Mucosa of descending colon (tissue), 1 donor: ENCODE measurements around a stretch of chr15.

DNA sequence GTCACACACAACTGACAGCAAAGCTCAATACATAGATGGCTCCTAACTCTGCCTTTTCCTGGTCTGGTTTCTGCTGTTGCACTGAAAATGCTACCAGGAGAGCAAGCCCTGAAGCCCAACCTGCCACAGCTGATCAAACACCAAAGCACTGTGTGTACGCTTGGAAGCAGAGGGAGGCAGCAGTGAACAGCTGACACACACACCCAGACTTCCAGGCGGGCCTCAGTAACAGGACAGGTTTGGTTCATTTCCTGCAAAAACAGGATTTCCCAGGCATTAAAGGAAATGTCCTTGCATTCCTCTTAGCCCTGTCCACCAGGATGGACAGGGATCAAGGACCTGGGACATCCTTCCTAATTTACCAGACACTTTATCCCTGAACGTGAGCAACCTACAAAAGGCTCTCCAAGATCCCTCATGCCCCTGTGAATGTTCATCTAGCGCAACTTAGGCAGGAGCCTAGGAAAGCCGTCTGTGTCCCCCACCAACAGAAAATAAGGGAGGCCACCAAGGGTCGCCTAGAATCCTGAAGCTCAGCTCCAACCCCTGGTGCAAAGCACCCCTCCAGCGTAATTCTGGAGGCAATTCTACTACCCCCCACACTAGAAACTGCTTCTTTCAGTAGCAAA, 1.3 kb downstream of the FAM174B start:
- PRO-cap: bidirectional peak, plus-strand start at position 206 of the sequence, minus-strand start at position 150 of the sequence

GRCh38 chr15:92711239-92712057, 55.9 kb upstream of the FAM174B start:
- PRO-cap: no peak

DNA sequence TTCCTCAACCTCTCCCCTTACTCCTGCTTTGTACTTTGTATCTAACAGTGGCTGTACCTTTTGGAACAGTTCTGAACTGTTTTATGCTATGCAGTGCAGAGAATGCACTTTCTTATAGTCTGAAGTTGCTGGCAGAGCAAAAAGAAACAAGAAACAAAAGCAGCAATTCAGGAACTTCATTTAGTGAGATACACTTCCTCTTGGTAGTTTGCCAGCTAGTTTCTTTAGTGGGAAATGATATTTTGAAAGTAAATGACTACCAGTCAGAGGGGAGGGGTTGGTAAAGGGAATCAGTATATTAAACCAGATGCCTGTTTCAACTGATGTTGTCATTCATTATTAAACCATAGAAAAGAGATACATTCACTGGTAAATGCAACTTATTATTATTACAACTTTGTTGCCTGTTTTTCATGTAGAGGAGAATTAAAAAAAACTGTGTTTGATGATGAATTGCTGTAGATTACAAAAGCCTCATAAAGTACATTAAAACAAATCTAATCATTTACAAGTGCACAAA, 54.9 kb upstream of the CHD2 start:
- PRO-cap: unidirectional peak, minus-strand start at position 148 of the sequence; bidirectional peak, plus-strand start at position 266 of the sequence, minus-strand start at position 148 of the sequence

DNA sequence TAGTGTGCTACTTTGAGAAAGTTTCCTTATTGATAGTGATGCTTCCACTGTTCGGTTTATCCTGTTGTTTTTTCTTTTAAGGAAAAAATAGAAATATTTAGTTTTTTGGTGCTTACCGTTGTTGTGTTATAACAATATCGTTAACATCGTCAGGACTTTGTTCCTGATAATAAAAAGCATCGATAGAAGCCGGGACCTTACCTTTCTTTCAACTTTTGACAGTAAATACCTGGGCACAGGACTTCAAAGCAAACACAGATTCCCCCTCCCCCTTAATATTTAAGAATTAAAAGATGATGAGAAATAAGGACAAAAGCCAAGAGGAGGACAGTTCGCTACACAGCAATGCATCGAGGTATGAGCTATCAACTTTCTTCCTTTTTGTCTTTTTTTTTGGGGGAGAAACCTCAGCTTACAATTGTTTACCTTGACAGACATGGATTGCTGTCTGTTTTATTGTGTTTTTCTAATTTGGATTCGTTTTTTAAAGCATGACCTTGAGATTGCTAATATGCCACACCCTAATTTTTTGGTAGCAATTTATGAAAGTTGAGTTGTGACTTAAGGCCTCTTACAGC, 910 bp downstream of the CHD2 start:
- PRO-cap: no peak

DNA sequence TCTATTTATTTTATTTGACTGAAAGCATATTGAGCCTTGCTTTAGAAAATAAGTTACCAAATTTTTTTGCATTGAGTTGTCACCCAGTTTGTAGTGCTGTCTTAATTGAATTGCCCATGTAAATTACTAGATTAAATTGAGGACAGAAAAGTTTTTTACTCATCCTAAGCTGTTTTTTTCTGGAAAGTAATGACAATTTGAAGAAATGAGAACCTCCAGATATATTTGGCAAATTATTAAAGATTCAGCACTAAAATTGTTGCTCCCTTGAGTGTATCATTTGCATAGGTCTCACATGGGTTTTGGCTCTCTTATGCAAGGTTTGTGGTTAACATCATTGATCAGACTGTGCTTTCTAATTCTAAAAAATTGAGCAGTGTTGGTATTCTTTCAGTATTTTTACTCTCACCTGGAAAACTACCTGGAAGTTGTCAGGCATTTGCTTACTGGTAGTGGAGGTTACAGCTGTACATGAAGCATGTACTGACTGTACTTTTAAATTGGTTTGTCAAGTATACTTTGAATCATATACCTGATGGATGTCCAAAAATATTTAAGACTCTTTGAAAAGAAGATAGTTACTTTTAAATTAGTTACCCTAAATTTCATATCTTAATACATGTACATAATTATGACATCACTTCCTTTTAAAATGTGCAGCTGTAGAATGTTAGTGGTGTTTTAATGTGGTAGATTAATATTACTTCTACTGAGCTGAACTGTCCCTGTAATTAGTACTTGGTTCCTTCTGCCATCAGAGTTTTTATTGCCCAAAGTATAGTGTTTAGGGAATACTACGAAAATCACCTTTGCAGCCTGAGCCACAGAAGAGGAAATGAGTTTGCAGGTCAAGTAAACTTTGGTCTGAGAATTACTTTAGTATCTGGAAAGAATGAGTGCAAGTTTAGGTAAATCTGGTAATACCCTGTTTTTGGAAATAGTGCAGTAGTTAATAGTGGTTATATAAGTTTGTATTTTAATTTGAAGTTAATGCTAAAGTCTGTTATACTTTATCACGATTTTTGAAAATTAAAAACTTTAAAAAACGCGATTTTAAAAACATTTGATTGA, 2.7 kb downstream of the CHD2 start:
- PRO-cap: bidirectional peak, plus-strand start at position 879 of the sequence, minus-strand start at position 736 of the sequence

DNA sequence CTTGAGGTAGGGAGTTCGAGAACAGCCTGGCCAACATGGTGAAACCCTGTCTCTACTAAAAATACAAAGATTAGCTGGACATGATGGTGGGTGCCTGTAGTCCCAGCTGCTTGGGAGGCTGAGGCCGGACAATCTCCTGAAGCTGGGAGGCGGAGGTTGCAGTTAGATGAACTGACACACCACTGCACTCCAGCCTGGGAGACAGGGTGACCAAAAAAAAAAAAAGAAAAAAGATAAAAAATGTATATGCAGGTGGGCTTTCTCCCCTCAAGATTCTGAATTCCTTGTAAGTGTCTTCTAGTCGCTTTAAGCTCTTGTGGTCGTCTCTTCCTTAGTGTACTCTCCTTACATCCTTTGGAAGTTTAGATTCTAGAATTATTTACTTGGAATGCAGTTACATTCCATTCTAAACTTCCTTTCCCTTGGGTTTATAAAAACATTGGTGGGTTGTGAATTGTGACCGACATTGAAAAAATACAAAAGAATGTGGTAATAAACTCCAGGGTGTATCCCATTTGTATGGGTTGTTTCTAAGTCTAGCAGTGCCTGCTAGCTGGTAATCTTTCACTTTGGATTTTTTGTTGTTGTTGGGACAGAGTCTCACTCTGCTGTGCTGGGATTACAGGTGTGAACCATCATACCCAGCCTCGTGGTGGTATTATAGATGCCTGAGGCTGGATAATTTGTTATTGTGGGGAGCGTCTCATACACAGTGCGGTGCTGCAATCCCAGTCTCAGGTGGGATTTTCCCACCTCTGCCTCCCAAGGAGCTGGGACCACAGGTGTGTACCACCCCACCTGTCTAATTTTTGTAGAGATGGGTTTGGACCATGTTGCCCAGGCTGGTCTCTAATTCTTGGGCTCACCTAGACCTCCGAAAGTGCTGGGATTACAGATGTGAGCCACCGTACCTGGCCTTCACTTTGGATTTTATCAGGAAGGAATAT, 9.0 kb downstream of the CHD2 start:
- PRO-cap: no peak

GRCh38 chr15:92910346-92911169, 10.4 kb downstream of the CHD2 start:
- PRO-cap: no peak

DNA sequence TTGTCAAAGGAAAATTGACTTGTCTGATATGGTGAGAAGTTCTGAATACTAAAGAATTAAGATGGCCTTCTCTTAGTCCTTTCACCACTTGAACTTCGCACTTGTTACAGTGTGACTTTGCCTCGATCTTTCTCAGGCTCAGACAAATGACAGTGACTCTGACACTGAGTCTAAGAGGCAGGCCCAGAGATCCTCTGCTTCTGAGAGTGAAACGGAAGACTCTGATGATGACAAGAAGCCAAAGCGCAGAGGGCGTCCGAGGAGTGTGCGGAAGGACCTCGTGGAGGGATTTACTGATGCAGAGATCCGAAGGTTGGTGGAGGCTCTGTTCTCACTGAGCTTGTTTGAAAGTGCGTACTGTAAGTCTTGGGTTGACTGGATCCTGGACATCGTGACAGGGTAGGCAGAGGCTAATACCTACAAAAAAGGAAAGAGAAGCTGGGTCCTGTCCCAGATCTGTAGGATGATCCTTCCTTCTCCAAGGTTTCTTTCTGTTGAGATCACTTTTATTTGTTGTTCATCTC, 85.3 kb downstream of the CHD2 start:
- PRO-cap: no peak

GRCh38 chr15:92992833-92993390, 92.8 kb downstream of the CHD2 start:
- PRO-cap: no peak

DNA sequence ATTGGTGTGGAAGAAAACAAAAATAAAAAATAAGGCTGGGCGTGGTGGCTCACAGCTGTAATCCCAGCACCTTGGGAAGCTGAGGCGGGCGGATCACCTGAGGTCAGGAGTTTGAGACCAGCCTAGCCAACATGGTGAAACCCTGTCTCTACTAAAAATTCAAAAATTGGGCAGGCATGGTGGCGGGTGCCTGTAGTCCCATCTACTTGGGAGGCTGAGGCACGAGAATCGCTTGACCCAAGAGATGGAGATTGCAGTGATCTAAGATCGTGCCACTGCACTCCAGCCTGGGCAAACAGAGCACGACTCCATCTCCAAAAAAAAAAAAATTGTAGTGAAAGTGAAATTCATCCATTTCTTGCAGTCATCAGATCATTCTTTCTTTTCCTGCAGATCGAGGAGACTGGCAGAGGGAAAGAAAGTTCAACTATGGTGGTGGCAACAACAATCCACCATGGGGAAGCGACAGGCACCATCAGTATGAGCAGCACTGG, 69.3 kb downstream of the RGMA start:
- PRO-cap: no peak

DNA sequence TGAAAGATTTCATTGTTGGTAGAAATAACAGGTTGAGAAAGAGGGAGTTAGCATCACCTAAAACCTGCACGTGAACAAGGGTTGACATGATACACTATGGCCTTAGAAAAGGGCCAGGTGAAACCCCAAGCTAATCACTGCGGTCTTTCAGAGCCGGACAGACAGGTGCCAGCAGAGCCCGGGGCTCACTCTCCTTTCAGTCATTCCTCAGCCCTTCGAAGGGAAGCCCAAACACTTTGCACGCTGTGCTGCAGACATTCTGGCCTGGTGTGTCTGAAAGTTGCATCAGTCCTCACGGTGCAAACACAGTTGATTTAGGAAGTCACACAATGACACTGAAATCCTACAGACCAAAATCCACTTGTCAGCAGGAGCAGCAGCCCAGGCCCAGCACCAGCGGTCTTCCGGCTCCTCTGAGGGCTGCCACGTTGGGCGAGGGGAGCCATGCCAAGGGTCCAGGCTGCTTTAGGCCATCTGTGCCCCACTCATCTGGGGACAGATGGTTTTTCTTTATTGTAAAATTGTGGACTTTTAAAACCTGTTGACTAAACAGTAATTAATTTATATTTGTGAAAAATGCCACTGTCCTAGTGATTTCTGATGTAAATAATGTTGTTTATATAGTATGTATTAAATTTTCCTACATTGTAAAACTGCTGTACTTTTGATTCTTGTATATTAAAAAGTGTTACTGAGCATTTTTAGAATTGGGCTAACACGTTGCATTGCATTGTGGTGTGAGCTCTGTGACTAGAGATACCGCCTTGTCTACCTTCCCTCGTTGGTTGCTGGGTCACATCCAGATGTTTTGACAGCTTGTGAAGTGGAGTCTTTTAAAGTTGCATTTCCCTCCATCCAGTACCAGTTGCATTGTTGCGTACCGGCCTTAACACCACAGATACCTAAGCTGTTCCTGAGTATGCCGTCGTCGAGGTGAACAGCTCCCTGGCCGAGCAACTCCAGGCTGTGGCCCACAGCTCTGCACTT, 61.4 kb downstream of the RGMA start:
- PRO-cap: no peak

GRCh38 chr15:93089598-93090349, 763 bp upstream of the RGMA start:
- PRO-cap: no peak

GRCh38 chr15:93154634-93154967, 65.6 kb upstream of the RGMA start:
- PRO-cap: no peak

DNA sequence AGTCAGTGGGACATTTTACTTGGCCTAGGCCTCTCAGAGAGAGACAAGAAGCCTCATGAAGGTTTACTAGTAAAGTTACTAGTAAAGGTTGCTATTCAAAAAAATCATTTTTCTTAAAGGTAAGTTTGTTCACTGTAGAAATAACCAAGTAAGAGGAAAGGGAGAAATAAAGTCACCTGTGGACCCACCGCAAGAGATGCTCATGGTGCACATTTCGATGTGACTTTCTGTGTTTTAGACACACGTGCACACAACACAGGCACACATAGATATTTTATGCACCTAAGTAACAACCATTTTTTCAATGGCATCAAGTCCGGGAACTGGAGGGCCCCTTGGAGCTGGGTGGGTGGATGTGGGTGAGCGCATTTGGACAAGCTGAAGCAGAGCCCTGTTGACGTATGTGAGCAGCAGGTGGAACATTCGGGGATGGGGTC, 180.7 kb upstream of the RGMA start:
- PRO-cap: unidirectional peak, minus-strand start at position 294 of the sequence

DNA sequence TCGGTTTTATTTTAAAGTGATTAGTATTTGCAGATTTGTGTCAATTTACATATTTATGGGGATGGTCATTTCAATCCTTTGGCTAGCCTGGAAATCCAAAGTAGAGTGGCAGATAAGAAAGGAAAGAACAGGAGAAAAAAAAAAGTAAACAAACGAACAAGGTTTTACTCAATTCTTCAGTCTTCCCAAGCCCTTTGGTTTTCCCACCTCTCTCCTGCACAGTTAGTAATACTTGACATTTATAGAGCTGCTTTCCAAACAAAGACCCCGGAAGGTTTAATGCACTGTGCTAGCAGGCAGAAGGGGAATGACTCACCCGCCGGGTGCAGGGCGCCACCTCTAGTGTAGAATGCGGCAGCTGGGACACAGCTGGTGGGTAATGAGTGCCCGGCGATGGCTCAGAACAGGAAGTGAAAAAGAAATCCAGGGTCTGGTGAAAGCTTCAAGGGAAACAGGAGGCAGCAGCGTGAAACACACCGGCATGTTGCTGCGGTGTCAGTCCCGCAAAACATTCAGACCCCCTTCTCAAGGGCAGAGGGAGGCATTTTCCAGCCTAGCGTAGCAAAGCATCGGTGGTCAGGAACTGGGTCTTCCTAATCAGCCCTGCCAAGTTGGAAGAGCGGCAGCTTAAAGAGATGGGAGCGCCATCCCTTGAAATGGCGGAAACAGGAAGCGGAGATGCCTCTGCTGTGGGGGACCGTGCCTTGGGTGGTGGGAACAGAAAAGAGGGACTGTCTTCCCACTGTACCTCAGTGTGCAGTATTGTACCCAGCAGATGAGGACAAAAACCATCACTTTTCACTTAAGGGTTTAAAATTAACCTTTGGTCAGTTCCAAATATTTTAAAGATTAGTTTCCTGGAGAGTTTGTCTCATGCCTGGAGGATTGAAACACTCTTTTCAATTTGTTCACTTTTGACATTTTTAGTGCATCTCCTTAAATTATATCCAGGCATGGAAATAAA, 160.9 kb upstream of the MCTP2 start:
- PRO-cap: no peak

- PRO-cap: no peak
These were observed 112.0 kb upstream of the MCTP2 start for GRCh38 chr15:94119229-94119883.

- PRO-cap: no peak
These were observed 131.9 kb downstream of the MCTP2 start for GRCh38 chr15:94363045-94363796.

- PRO-cap: unidirectional peak, plus-strand start at chr15:94844756; bidirectional peak, plus-strand start at chr15:94844888, minus-strand start at chr15:94844924; bidirectional peak, plus-strand start at chr15:94845239, minus-strand start at chr15:94845132; unidirectional peak, minus-strand start at chr15:94845376
These were observed 613.5 kb downstream of the MCTP2 start for GRCh38 chr15:94844506-94845643.

GRCh38 chr15:94845708-94846133, 614.4 kb downstream of the MCTP2 start:
- PRO-cap: no peak

GRCh38 chr15:95129584-95130003, 898.2 kb downstream of the MCTP2 start:
- PRO-cap: no peak